Daoy (cell line): ENCODE results near the gene TSEN2.

DNA sequence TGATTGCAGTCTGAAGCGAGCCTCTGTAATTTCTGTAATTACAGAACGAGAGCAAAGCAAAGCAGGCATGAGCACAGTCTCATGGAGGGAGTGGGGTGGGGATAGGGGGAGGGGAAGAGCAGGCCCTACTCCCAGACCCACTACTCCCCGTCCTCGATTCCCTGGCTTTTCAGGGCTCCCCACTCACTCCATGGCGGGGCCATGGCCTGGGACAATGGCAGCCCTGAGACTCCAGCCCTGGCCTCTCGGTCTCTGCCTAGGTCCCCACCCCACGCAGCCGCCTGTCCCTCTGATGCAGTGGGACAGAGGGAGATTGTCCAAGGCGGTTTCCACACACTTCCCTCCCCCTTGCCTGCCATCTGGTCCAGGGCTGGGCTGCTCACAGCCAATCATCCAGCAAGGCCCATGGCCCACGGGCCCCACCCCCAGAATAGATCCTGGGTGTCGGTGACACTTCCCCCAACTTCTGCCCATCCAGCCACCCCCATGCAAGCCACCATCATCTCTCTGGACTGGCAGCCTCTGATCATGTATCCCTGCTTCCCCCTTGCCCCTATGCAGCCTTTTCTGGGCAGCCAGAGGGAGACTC, 18.3 kb downstream of the SLC6A1 start:
- RAMPAGE, long total RNA: no peak

DNA sequence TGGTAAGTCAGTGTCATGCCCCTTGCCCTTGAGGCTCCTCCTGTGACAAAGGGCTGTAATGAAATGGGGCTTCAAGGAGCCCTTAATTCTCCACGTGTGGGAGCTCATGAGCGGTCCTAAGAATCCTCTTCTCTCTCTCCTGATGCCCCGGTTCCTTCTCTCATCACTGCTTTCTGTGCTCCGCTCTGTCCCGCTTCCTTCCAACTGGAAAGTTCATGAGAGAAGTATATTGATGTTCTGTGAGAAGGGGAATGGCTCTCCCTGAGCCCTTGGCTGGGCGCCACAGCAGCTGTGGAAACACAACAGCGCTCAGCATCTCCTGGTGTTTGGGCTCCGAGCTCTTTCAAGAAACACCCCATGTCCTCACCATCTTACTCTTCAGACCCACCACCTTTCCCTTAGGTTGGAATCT, 161.8 kb downstream of the VGLL4 start:
- RAMPAGE, long total RNA: no peak

DNA sequence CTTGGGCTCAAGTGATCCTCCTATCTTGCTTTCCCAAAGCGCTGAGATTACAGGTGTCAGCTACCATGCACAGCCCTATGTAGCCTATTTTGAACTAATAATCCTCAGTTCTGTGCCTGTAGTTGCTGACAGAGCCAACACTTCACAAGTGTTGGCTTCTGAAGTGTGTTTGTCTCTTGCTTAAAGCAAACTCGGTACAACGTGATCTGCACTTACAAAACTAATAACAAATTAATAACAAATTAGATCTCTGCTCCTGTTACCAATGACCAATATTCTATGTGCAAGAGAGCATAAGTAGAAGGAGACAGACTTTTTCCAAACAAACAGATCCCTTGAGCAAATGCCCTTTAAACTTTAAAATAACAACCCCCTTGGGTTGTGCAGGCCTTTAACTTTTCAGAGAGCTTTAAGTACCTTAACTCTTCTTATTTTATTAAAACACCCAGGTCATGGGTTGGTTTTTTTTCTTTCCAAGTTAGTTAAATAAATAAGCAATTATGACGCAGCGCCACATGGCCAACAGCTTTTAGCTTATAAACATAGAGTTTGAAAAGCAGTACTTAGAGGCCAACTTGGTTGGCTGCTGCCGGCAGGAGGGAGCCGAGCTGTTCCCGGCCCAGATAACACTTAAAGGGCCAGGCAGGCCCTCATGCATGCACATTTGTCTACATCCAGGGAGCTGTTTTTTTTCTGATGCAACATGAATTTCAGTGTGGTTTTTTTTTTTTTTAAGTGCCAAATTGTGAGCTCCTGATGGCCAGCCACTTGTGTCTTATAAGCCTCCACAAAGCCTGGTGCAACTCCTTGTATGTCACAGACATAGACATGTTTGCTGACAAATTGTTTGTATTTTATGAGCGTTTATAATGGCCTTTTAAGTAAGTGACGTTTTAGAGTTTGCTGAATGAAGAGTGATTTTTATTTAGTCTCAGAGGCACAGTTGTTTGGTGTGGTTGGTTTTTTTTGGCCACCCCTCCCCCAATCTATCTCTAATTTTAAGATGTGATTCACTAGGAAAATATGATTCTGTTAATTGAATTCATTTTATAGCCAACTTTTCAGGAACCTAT, 134.7 kb downstream of the VGLL4 start:
- RAMPAGE, long total RNA: no peak

DNA sequence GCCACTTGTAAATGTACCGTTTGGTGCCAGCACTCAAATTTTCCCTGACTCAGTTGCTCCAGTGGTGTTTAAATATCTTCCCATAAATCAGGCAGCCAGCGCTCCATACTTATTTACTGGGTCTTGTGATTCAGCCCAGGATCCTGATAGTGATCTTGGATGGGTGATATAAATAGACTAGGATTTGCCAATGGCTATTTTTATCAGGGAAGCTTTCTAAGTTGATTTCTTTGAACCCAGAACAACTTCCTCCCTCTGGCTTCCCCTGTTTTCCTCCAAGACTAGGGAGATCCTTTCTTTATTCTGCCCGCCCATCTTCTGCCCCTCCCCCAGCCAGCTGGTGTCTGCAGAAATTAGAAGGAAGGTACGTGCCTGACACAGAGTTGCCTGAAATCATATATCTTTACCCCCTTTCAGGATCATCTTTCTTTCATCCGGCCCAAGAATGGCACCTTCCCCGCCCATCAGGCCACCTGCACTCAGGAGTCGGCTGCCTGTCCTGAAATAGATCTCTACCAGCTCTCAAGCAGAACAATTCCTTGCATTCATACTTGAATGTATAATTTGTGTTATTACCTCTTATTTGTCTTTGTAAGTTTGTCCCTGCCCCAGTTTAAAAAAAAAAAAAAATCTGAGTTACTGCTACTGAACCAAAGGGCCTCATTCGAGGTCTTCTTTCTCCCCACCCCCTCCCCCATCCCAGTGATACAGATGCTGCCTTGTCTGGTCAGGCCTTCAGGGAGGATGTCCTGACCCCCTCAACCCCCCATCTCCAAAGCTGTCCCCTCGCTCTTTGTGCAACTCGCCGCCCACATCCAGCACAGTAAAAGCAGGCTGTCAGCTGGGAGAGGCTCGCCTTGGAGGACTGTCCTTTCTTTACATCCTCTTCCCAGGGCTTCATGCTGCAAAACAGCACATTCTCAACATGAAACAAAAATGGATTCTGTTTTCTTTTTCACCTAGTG, 133.7 kb downstream of the VGLL4 start:
- RAMPAGE, long total RNA: no peak

- RAMPAGE, long total RNA: no peak
Measured at GRCh38 chr3:11517055-11517764, 126.5 kb downstream of the VGLL4 start.

DNA sequence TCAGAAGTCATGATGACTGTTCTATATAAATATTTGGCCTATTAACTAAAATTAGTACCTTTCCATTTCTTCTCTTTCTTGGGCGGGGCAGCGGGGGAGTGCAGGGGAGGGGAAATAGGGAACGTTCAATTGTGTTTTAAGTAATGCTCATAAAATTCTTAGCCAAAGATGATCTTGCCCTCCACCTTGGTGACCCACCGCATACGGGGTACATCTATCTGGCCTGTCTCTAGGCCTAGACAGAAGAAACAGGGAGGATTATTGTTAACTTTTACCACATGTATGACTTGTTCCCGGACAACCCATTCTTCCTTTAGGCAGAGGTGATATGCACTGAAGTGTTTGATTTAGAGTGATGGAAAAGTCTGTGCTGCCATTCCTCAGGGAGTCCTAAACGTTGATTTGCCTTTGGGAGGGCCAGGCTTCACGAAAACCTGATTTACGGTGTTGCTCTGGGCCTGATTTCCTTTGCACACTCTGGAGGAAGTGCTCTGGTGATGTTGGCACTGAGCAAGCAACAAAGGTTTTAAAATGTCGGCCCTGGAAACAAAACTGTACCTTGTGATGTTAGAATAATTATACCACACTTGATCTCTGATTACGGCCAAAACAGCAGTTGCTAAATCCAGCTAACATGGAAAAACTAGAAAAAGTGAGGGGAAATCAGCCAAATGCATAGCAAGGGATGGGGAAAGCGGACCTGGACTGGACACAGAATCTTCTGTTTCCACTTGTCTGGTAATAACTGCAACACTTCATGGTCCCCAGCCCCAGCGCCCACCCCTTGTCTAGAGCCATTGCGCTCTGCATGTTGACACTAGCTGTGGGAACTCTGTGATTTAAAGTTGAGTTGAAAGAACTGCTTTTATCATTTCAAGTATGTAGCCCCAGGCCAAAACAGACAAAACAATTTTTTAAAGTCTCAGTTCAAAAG, 120.3 kb downstream of the VGLL4 start:
- RAMPAGE, long total RNA: no peak

- RAMPAGE, long total RNA: no peak
Measured at GRCh38 chr3:11529709-11530592, 113.8 kb downstream of the VGLL4 start.

- RAMPAGE, long total RNA: no peak
Measured at GRCh38 chr3:11550967-11551622, 92.6 kb downstream of the VGLL4 start.

- RAMPAGE, long total RNA: no peak
Measured at GRCh38 chr3:11581619-11583110, 61.5 kb downstream of the VGLL4 start.

GRCh38 chr3:11603332-11604110, 40.2 kb downstream of the VGLL4 start:
- RAMPAGE, long total RNA: no peak

- RAMPAGE, long total RNA: no peak
Measured at GRCh38 chr3:11641373-11642374, 2.0 kb downstream of the VGLL4 start.

DNA sequence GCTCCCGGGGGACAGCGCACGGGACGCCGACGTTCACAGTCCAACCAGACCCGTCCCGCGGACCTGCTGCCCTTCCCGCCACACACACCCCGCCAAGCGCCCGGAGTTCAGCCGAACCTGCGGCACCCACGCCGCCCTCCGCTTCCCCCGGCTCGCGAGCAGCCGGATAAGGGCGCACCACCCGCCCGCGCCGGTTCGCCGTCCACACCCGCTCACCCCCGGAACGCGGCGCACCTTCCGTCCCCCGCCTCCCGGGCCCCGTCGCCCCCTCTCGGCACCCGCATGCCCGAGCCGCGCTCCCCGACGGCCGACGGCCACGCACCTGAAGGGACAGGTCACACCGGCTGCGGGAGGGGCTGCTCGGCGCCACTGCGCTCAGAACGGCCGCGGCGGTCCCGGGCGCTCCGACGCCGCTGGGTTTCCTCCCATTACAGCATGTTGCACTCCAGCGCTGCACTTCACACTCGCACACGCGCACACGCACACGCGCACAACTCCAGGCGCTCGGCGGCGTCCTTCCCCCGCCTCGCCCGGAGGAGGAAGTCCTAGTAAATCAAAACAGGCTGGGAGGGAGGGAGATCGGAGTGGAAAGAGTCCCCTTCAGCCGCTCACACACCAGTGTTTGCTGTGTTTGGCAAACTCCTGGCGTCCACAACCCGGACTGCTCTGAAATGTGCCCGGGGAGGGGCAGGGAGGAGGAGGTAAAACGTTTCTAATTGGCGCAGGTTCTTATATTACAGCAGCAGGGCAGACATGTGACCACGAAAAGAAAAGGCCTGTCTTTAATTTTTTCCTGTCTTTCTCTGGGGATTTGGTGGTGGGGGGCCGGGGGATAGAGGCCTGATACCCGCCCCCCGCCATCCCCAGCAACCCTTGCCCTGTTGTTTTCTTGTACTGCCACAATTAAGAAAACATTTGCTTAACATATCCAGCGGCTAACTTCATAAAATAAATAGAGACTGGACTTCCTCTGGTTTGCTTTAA, 76.6 kb upstream of the VGLL4 start:
- RAMPAGE, long total RNA: no peak

DNA sequence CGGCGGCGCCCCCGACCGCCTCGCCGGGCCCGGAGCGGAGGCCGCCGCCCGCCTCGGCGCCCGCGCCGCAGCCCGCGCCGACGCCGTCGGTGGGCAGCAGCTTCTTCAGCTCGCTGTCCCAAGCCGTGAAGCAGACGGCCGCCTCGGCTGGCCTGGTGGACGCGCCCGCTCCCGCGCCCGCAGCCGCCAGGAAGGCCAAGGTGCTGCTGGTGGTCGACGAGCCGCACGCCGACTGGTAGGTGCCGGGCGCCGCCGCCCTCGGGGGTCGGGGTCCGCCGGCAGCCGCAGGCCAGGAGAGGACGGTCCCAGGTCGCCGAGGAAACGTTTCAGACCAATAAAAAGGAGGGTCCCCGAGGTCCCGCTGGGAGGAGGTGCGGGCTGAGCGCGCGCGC, 502 bp downstream of the SYN2 start:
- RAMPAGE, long total RNA: no peak

- RAMPAGE, long total RNA: no peak
Measured at GRCh38 chr3:12184176-12184693, 25.5 kb upstream of the TIMP4 start.

- RAMPAGE, long total RNA: no peak
Measured at GRCh38 chr3:12318582-12319133, 29.8 kb downstream of the PPARG start.

- RAMPAGE, long total RNA: no peak
Measured at GRCh38 chr3:12462296-12462957, 21.9 kb upstream of the TSEN2 start.

- RAMPAGE, long total RNA: no peak
Measured at GRCh38 chr3:12483716-12484921, at the start of gene TSEN2. TSEN2 (plus strand) TSS chr3:12484480.

DNA sequence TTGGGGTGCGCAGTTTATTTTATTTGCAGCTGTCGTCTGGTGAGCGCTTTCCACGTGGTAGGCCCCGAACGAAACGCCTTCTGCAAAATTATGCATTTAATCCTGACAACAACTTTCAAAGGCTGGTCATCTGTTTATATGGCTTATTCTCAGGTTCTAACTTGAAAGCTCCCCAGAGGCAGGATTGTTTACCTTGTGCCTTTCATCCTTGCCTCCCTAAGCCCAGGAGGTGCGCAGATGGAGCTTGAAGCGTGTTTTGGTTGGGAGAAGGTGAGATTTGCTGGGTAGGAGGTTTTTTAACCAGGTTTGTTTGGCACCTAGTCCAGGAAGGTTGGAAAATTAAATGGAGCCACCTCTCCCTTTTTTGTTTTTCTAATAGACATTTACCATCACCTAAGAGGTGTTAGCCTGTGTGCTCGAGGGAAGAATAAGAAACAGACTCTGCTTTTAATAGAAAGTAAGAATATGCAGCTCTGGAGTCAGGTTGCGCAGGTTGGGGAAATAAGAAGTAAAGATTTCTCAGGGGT, 705 bp downstream of the TSEN2 start:
- RAMPAGE, long total RNA: no peak

- RAMPAGE, long total RNA: no peak
Measured at GRCh38 chr3:12592070-12592737, 35.3 kb downstream of the MKRN2 start.

DNA sequence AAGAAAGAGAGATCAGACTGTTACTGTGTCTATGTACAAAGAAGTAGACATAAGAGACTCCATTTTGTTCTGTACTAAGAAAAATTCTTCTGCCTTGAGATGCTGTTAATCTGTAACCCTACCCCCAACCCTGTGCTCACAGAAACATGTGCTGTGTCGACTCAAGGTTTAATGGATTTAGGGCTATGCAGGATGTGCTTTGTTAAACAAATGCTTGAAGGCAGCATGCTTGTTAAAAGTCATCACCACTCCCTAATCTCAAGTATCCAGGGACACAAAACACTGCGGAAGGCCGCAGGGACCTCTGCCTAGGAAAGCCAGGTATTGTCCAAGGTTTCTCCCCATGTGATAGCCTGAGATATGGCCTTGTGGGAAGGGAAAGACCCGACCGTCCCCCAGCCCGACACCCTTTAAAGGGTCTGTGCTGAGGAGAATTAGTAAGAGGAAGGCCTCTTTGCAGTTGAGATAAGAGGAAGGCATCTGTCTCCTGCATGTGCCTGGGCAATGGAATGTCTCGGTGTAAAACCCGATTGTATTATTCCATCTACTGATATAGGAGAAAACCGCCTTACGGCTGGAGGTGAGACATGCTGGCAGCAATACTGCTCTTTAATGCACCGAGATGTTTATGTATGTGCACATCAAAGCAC, 10.3 kb upstream of the RAF1 start:
- RAMPAGE, long total RNA: no peak